Mononuclear cell (primary cell): Measurements from ENCODE around the gene IMPACT.

DNA sequence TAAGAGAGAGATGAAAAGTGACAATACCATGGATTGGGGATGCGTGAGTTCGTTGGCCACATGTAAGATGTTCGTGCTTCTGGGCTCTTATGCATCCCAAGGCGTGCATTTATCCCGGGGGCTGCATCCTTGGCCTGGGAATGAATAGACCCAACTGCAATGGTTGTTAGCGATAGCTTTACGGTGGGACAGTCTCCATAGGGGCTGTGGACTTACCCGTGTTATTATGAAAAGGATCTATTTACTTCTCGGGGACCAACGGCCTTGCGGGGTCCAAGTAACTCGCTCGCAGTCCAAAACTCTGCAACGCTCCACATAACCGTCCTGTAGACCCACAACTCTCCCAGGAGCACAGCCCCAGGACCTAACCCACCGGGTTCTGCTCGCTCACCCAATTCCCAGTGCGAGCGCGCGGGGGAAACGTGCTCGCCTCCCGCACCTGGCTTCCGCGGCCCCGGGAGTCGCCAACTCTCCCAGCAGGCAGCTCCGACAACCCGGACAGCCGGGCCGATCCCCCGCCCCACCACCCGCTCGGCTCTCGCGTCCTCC lies 455 bp upstream of the CABLES1 start:
- RRBS = 3% methylated on average over 12 of the region's 37 CpGs

DNA sequence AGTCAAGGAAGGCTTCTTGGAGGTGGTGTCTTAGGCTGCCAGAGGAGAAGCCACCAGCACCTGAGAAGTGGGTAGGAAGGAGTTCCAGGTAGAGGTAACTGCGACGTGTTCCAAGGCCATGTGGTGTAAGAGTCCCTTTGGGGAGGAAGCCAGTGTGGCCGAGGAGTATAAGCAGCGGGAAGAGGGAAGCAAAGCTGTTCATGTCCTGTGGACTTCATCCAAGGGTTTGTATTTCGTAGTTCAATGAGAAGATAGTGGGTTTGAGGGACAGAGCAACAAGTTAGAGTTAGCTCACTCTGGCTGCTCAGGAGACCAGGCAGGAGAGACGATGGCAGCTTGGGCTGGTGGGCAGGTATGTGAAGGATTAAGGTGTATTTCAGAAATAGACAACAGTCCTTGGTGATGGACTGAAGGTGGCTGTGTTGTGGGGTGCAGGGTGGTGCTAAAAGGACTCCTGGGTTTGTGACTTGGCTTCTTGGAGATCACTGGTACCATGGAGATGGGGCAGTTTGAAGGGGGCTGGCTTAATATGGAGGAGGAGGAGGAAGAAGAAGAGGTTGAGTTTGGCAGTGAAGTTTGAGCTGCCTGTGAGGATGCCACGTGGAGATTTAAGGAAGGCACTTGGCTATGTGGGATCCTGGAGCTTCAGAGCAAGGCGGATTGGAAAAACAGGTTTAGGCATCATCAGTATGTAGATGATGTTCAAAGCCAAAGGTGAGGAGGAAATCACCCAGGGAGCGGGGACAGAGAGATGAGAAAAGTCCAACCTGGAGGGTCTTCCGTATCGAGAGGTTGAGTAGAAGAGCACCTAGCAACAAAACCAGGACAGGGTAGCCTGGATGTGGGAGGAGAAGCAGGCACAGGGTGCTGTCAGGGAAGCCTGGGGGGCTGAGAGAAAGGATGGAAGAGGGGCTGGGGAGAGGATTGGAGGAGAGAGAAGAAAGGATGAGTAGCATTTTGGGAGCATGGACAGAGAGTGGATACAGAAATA lies 27.7 kb downstream of the CABLES1 start:
- RRBS = no CpG with 5 or more reads among the region's 11 CpGs

- RRBS = no CpG with 5 or more reads among the region's 12 CpGs
Measured at GRCh38 chr18:23453684-23454246, 678 bp downstream of the RIOK3 start.

- RRBS = no CpG with 5 or more reads among the region's 2 CpGs
Measured at GRCh38 chr18:23475164-23475454, 22.0 kb downstream of the RIOK3 start.

DNA sequence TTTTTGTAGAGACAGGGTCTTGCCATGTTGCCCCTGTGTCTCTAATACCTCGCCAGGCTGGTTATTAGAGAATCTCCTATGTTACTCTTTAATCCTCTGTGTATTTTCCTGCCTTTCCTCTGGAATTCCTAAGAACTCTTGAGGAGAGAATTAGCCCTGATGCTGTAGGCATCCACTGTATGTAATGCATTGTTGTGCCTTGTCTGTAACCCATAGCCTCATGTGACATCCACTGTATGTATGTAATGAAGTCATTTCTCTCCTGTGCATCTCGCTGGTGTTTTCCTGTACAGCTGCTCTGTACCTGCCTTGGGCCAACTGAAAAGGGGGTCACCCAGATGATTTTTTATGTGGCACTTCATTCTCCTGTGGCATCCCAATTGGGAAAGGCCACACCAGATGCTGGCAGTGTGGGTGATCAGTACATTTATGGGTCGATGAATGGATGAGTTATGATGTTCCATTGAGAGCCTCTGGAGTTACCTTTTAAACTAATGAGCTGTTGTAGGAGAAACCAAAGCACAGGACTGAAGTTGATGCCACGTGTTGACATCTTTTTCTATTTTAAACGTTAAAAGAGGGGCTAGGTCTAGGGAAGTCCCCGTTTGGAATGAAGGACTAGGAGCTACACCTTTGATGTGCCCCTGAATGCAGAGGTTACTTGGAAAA lies 22.6 kb downstream of the RMC1 start:
- RRBS = no CpG with 5 or more reads among the region's 6 CpGs

GRCh38 chr18:23556072-23556733 lies 30.1 kb downstream of the NPC1 start:
- RRBS = 98% methylated on average over 2 of the region's 20 CpGs

GRCh38 chr18:23828400-23828786 lies 139.1 kb downstream of the LAMA3 start:
- RRBS = no CpG with 5 or more reads among the region's 3 CpGs

- RRBS = no CpG with 5 or more reads among the region's 1 CpG
Measured at GRCh38 chr18:23837510-23838025, 148.3 kb downstream of the LAMA3 start.

DNA sequence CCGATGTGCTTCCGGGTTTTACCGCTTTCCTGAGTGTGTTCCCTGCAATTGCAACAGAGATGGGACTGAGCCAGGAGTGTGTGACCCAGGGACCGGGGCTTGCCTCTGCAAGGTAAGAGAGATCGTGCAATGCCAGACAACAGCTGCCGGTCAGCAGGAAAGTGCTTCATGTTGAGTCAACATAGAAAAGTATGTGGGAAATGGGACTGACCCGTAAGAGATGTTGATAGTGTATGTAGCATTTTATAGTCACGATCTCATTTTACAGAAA lies 156.7 kb upstream of the TTC39C start:
- RRBS = 74% methylated on average over 5 of the region's 8 CpGs

DNA sequence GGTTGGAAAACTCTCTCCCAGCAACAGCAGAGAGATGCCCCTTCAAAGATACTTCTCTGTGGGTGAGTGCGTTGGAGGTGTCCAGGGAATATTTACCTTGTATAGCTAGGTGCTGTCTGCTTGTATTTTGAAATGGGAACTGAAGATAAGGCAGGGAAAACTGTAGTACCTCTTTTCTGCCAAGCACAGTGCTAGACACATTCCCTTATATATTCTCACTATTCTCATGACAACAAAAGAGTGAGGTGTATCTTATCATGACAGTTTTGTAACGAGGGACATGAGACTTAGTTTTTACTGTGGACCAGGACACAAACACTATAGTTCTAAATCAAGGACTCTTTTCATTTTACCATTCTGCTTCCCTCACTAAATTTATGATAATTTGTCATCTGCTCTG lies 2.1 kb downstream of the TTC39C start:
- RRBS = no CpG with 5 or more reads among the region's 2 CpGs

- RRBS = no CpG with 5 or more reads among the region's 3 CpGs
Measured at GRCh38 chr18:24199567-24200072, 60.8 kb downstream of the CABYR start.

DNA sequence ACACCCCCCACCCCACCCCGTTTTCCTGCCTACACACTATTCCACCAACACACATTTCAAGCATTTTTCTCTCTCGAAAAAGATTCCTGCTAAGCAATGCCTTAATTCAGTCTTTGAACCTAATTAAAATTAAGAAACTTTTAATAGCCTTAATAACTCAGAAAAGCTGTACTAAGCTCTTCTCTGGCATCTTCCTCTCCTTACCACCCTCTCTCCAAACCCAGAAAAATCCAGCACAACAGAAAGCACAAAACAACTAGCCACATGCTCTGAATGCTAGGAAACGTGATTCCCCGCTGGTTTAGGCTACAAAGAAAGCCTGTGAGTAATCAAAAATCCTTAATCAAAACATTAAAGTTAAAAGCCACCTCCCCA lies 126.9 kb downstream of the OSBPL1A start:
- RRBS = no CpG with 5 or more reads among the region's 4 CpGs

GRCh38 chr18:24426127-24427354 lies at the start of gene IMPACT:
Gene IMPACT, plus strand, starts transcription at chr18:24426670.
- RRBS = 3% methylated on average over 51 of the region's 94 CpGs

GRCh38 chr18:24726631-24726895 lies 266.1 kb downstream of the HRH4 start:
- RRBS = no CpG with 5 or more reads among the region's 6 CpGs

DNA sequence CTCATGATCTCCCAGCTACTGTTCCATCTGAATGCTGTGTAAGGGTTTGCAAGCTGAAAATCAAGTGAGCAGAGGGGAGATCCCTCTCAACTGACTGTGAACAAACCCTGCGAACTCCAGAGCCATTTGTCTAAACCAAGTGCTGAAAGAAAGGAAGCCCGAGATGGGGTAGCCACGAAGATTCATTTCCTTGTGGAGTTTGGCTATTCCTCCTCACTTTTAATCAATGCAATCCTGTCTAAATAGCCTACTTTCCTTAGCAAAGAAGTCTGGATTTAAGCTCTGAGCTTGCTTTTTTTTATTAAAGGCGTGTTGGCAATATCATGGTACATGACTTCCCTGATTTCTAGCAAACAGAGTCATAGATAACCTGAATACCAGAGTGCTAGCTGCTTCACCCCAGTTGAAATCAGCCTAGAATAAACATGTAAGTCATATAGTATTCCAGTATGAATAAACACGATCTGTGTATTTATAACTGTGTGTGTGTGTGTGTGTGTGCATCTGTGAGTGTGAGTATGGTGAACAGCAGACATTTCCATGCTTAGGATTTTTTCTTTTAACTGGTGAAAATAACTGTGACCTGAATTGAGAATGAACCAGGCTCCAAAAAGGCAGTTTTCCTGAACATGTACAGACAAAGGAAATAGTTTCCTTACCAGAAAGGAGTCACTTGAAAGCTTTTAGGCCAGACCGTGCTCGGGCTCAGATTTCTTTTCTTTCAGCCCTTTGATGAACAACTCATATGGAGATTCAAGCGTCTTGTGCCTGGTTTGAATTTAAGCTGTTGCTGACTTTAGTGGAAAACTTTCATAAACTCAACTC lies 365.1 kb downstream of the ZNF521 start:
- RRBS = no CpG with 5 or more reads among the region's 8 CpGs

- RRBS = no CpG with 5 or more reads among the region's 3 CpGs
Measured at GRCh38 chr18:24988154-24988410, 363.9 kb downstream of the ZNF521 start.

DNA sequence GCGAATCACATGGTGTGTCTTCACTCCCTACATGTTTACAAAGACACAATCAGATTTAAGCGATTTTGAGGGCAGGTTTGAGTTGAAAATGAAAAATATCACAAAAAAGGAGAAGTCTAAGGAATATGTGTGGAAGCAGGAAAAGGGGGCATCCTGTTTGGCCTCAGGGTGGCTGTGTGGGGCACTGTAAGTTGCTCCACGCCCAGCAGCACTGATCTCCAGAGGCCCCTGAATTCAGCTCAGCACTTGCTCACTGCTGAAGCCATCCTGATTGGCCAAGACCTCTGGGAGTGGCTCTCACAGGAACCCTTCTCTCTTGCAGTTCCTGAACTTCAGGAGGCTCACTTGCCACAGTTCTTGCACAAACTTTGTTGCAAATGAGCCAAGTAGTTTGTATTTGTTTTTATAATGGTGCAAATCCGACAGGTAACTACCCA lies 363.5 kb downstream of the ZNF521 start:
- RRBS = no CpG with 5 or more reads among the region's 4 CpGs

DNA sequence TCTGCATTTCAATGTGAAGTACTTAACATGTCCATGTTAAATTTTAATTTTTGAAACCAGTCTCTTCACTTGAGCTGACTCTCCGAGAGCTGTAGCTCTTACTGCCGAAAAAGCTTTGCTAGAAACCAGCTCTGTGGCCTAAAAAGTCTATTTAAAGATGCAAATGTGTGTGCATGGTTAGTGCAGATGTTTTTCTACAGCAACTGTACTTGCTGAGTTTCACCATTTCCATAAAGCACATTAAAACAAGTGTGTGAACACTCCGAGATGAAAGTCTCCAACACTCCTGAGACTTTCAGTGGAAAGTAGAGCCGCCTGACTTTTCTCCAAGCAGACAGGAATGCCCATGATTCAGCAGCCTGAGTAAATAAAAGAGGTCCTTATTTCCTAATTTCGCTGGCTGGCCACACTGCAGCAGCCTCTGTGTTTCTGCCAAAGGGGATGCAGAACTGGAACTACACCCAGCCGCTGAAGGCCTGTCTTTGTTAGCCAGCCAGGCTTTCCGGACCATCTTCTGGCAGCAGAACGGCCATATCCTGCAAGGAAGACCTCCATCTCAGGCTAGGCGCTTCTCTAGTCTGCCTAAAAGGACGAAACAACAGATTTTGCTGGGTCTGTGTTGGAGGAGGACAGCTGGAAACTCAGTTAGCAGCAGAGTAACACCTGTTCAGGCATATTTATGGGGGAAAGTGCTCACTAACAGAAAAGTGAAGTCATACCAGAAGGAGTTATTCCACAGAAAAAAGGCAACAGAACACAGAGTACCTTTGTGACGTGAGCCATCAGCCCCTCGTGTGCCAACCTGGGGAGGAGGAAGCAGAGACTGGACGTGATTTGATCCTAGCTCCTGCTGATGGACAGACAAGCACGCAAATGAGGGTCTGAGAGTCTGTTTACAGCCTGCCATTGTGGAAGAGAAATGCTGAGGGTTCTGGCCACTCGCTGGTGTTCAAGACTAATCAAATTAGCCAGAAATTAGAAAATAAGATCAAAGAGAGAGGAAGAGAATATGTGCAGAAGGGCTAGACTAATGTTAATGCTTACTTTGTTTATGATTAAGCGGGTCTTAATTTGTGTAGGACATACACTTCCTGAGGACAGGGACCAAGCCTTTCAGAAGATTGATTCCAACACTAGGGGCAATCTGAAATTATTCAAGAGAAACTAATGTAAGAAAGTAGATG lies 120.9 kb downstream of the ZNF521 start:
- RRBS = no CpG with 5 or more reads among the region's 16 CpGs

DNA sequence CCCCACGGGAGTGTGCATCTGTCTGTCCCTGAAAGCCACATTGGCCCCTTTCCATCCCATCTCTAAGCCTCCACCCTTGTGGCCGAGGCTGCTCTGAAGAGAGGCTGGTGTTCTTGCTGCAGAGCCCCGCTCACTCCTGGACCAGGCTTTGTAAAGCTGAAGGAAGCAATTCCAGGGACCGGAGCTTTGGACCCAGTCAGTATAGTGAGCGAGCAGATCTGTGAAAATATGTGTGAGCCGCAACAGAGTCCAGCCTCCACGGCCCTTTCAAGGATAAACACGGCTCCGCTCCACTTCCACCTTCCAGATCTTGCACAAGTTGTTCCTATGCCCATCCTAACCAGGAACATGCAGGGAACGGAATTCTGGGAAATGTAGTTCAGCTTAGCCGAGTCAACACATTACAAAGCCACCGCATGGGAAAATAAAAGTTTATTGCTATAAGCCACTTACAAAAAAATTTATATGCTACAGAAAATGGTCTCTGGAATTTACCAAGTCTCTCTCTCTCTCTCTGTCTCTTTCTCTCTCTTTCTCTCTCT lies 151.6 kb upstream of the ZNF521 start:
- RRBS = no CpG with 5 or more reads among the region's 12 CpGs

DNA sequence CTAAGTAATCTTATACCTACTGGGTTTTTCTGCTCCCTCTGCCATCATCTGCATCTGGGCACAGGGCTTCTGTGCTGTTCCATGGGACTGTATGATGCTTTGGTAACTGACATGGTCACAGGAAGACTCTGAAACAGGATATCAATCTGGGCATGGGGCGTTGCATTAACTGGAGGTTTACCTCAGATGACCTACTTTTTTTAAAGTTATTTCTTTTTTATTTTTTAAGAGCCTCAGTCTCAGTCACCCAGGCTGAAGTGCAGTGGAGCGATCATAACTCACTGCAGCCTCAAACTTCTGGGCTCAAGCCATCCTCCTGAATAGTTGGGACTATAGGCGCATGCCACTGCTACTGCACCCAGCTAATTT lies 365.3 kb downstream of the SS18 start:
- RRBS = no CpG with 5 or more reads among the region's 3 CpGs